HT1080 (cell line): ENCODE results near the gene SLC22A5.

DNA sequence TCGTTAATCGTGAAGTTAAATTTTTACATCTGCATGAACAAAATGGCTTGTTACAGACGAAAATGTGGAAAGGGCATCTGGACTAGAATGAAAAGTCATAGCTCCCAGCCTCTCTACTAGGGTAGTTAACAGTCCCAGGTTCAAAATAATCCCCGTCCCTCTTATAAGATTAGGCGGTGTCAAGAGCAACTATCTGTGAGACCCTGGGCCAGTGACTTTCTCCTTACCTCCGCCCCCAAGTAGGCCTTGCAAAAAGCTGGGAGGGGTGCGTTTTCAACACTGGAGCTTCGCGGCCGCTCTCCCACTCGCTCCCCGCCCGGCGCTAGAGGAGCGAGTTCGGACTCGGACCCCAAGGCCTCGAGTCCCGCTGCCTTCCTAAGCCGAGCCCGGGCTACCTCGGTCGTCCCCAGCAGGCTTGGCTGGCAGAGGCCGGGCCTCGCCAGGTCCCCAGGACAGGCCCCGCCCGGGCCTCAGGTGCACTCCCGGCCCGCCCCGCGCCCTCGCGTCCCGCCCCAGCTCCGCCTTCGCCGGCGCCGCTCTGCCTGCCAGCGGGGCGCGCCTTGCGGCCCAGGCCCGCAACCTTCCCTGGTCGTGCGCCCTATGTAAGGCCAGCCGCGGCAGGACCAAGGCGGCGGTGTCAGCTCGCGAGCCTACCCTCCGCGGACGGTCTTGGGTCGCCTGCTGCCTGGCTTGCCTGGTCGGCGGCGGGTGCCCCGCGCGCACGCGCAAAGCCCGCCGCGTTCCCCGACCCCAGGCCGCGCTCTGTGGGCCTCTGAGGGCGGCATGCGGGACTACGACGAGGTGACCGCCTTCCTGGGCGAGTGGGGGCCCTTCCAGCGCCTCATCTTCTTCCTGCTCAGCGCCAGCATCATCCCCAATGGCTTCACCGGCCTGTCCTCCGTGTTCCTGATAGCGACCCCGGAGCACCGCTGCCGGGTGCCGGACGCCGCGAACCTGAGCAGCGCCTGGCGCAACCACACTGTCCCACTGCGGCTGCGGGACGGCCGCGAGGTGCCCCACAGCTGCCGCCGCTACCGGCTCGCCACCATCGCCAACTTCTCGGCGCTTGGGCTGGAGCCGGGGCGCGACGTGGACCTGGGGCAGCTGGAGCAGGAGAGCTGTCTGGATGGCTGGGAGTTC, at the start of gene SLC22A5:
TSS of gene SLC22A5 (plus strand) at position 521 of the 1,140 bp plus-strand sequence.
RAMPAGE:
- cytosol, long total RNA, result no peak
- long total RNA, result no peak
- nucleus, long total RNA, result no peak

GRCh38 chr5:132410106-132410289, 40.5 kb downstream of the SLC22A5 start:
RAMPAGE:
- cytosol, long total RNA, result no peak
- long total RNA, result no peak
- nucleus, long total RNA, result no peak

GRCh38 chr5:132414644-132414899, 45.1 kb downstream of the SLC22A5 start:
RAMPAGE:
- cytosol, long total RNA, result no peak
- long total RNA, result no peak
- nucleus, long total RNA, result no peak

GRCh38 chr5:132456888-132457376, 33.6 kb downstream of the IRF1 start:
RAMPAGE:
- cytosol, long total RNA, result no peak
- long total RNA, result no peak
- nucleus, long total RNA, result no peak

GRCh38 chr5:132476752-132477920, 13.4 kb downstream of the IRF1 start:
RAMPAGE:
- cytosol, long total RNA, result no peak
- long total RNA, result no peak
- nucleus, long total RNA, result no peak

RAMPAGE:
- cytosol, long total RNA, result no peak
- long total RNA, result no peak
- nucleus, long total RNA, result no peak
These were observed 321 bp upstream of the IRF1 start for GRCh38 chr5:132490884-132491304.

DNA sequence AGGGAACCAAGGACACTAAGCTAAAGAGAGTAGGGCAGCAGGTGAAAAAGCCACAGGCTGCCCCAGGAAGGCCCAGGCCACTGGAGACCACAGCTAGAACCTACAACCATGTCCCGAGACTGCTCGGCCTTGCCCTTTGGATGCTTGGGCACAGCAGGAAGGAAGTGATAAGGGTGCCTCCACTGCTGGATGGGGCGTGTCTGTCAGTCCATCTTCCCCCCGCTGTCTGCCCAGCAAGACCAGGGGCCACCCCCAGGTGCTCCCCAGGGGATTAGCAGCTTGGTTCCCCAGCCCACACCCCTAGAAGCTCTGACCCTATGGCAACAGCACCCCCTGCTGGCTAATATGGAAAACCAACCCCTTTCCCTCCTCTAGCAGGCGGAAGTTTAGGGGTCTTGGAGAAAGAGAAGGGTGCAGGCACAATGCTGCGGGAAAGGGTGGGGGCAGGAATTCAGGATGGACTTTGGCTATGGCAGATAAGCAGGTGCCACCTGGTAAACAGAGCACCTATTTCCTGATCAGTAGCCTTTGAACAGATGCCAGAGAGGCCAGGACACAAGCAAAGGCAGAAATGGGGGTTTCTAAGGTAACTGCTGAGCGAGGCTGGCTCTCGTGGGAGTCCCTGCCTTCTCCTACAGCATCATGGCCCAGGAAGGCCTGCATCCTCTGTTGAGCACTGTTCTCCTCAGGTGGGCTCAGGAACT, 10.6 kb upstream of the IRF1 start:
RAMPAGE:
- cytosol, long total RNA, result no peak
- long total RNA, result no peak
- nucleus, long total RNA, result no peak

GRCh38 chr5:132627247-132628135, 30.5 kb upstream of the IL13 start:
RAMPAGE:
- cytosol, long total RNA, result no peak
- long total RNA, result no peak
- nucleus, long total RNA, result no peak

RAMPAGE:
- cytosol, long total RNA, result no peak
- long total RNA, result no peak
- nucleus, long total RNA, result no peak
These were observed 3.4 kb downstream of the IL4 start for GRCh38 chr5:132677175-132677663.

DNA sequence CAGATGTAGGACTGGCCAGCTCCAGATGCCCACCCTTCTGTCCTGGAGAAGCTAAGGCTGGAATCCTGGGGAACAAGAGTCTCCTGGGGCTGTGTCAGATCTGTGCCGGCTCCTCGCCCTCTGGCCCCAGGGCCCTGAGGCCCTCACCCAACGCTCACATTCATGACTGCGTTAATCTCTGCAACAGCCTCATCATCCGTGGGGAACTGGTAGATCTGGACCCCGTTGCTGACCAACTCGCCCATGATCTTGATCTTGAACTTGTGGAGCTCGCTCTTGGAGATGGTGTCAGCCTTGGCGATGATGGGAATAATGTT, 14.8 kb downstream of the SEPTIN8 start:
RAMPAGE:
- cytosol, long total RNA, result no peak
- long total RNA, result no peak
- nucleus, long total RNA, result no peak

DNA sequence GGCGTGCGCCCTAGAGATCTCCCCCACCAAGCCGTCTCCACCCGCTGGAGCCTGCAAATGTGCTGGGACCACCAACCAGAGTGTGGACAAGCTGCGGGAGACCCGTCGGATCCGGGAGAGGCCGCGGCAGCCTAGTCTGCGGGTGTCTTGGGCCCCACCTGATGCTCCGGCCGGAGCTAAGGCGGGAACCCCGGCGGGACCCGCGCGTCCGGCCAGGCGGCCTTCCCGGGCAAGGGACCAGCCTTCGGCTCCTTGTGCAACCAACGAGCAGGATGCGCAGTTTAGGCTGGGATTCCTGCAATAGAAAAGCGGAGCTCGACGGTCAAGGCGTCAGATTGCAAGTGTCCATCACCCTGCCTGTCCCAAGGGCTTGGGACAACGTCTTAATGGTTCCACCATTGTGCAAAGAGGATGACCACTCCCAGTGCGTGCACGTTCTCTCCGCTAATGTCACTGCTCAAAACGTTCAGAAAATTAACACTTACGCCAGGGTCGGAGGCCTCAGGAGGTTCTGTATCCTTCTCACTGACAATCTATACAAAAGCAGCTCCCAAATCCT, 640 bp upstream of the SEPTIN8 start:
RAMPAGE:
- cytosol, long total RNA, result no peak
- long total RNA, result no peak
- nucleus, long total RNA, result no peak

RAMPAGE:
- cytosol, long total RNA, result no peak
- long total RNA, result no peak
- nucleus, long total RNA, result no peak
These were observed 5.1 kb upstream of the SEPTIN8 start for GRCh38 chr5:132782151-132782580.

DNA sequence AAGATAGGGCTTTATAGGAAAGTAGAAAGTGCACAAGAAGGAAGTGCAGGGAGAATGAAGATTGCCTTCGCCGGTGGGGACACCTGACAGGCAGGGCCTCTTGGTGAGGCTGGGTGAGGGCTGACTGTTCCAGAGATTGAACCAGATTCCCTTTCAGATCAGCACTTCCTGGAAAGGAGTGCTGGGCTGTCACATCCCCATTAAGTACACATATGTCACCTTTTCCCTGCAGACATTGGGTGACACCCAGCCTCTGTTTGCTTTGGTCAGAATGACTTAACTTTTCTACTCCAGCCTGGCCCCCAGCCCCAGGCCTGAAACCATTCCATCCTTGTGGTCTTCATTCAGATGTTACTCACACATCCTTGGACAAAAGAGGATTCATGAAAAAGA, 7.4 kb upstream of the SHROOM1 start:
RAMPAGE:
- cytosol, long total RNA, result no peak
- long total RNA, result no peak
- nucleus, long total RNA, result no peak

GRCh38 chr5:132839642-132840568, 9.5 kb upstream of the SHROOM1 start:
RAMPAGE:
- cytosol, long total RNA, result no peak
- long total RNA, result no peak
- nucleus, long total RNA, result no peak

DNA sequence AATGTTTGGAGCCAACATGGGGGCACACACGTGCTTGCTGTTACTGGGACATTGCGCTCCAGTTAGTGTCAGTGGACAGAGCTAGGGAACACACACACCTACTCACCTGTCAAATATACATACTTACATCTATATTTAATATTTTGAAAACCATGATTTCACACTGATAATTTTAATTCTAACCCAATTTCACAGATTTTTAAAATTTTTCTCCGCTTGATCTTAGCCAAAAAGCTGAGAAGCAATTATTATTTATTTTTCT, 10.2 kb downstream of the ZCCHC10 start:
RAMPAGE:
- cytosol, long total RNA, result no peak
- long total RNA, result no peak
- nucleus, long total RNA, result no peak

DNA sequence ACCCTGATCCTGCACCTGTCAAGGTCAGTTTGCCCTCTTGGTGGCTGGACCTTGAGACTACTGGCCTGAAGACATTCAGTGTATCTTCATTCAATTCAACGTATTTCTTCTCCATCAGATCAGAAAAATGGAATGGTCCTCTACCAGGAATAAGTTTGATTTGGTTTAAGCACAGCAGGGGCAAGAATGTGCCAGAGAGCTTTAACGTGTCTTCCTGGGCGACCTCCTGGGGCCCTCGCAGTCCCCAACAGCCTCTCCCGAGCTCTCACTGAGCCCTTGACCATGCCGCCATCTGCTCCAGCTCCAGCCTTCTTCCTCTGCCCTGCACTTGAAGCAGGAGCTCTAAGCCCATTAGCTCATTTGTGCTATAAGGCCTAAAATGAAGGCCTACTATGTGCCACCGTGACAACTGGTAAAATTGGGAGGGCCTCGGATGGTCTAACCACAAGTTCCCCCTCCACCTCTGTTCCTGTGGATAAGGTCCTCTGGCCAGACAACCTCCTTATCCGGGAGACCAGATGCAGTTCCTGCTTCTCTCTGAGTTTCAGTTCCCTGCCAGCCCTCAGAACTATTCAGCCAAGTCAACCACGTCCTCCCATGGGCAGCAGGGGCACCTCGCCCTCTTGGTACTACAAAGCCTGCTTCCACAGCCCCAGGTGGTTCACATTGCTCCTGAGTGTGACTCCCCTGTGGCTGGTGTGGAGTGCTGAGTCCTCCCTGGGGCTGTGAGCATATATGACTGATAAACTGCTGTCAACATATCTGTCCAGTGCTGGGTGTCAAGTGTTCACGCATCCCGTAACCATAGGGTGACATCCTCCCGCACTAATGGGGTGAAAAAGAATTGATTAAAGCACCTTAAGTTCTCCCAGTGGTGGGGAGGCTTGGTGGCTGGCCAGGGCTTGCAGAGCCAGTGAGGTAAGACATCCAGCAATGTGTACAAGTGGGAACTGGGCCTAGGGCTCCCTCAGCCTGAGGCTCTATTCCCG, 35.8 kb downstream of the C5orf15 start:
RAMPAGE:
- cytosol, long total RNA, result no peak
- long total RNA, result no peak
- nucleus, long total RNA, result no peak

DNA sequence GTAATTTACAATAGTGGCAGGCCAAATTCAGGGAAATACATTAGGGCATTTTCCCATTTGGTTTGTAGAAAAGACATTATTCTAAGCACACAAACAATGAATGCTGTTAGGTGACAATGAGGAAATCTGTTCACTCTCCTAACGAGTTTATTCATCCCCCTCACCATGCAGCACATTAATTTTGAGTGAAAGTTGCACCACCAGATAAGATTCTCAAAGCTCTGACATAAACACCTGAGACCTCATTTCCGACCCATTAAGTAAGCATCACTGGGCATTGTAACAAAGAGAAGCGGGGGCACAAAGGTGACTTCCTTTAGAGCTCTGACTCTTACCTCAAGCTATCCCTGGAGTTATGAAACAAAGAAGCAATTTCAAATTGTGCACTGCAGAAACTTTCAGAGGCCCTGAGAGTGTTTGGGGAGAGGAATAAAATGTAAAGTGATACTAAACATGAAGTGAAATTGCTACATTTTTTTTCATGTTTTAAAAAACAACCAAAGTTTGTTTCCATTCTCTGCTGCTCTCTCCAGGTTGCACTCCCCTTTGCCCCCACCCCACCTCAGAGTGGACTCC, 29.5 kb downstream of the C5orf15 start:
RAMPAGE:
- cytosol, long total RNA, result no peak
- long total RNA, result no peak
- nucleus, long total RNA, result no peak

DNA sequence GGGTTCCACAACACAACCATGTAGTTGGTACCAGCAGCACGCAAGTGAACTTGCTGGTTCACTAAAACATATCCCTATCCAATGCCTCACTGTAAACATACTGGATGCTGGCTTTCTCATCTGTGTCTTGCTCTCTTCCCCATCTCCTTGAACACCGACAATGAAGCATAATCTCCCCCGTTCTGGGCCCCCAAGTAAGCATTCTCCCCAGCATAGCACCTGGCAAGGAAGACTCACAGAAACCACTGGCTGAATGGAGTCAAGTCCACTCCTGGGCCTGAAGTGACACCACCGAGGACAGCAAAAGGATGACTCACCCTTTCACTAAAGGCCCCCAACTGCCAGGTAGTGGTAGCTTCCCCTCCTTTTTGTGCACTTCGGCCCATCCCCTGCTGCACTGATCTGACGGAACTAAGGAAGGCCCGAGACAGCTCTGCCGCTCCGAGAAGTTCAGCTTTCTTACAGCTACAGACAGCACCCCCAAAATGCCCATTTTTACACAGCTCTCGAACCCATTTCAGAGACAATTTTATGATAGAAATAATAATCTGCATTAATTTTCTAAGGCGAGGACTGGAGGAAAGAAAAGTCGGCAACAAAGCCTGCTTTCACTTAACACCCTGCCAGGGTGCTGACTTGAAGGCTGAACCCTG, 9.4 kb downstream of the VDAC1 start:
RAMPAGE:
- cytosol, long total RNA, result no peak
- long total RNA, result no peak
- nucleus, long total RNA, result no peak

RAMPAGE:
- cytosol, long total RNA, result no peak
- long total RNA, result no peak
- nucleus, long total RNA, result no peak
These were observed 49.3 kb upstream of the VDAC1 start for GRCh38 chr5:134054134-134054361.

DNA sequence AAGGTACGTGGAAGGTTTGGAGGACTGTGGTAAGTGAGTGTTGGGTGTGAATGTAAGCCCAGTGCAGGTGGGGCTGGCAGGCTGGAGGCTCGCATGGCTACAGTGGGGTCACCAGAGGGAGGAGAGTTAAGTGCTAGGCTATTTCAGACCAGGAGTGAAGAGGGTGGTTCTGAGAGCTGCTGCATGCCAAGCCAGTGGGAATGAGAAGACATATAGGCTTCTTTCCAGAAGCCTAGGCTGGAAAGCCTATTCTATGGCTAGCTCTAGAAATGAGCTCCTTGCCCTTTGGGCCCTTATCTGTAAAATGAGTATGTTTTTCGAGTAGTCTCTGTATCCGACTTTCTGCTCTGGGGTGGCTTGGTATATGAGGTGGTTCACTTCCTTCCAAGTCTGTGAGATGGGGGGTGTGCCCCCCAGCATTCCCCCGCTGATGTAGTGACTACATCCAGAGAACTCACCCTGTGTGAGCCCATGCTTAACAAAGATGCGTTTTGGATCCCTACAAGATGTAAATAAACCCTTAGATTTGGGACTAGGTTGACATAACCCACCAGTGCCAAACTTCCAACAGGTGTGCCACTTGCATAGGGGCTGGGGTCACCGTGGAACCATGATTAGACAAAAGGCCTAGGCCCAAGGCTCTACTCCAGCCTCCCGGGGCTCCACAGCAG, 2.5 kb downstream of the TCF7 start:
RAMPAGE:
- cytosol, long total RNA, result no peak
- long total RNA, result no peak
- nucleus, long total RNA, result no peak